ENCODE measurements around a stretch of chr2.

DNA sequence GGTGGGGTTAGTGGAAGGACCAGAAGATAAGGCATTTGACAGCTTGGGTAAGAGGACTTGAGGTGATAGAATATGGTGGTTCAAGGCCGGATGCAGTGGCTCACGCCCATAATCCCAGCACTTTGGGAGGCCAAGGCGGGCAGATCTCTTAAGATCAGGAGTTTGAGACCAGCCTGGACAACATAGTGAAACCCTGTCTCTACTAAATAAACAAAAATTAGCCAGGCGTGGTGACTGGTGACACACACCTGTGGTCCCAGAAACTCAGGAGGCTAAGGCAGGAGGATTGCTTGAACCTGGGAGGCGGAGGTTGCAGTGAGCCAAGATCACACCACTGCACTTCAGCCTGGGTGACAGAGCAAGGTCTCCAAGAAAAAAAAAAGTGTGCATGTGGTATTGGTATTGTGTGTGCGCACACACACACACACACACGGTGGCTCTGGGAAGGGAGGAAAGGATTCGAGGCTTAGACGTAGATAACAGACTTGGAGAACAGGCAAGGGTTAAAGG is 173.0 kb downstream of the DIS3L2 start:
- RRBS = no CpG with 5 or more reads among the region's 9 CpGs

GRCh38 chr2:232419377-232420534 is 13.1 kb downstream of the ALPG start:
- RRBS = 84% methylated on average over 13 of the region's 92 CpGs

DNA sequence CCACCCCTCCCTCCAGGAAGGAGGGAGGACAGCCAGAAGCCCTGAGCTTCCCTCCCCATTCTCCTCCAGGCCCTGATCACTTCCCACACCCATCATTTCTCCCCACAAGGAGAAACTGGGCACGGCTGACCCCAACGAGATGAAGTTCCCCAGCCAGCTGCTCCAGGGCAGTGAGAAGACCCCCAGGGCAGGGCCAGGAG is 12.9 kb upstream of the ECEL1 start:
- RRBS = no CpG with 5 or more reads among the region's 2 CpGs

DNA sequence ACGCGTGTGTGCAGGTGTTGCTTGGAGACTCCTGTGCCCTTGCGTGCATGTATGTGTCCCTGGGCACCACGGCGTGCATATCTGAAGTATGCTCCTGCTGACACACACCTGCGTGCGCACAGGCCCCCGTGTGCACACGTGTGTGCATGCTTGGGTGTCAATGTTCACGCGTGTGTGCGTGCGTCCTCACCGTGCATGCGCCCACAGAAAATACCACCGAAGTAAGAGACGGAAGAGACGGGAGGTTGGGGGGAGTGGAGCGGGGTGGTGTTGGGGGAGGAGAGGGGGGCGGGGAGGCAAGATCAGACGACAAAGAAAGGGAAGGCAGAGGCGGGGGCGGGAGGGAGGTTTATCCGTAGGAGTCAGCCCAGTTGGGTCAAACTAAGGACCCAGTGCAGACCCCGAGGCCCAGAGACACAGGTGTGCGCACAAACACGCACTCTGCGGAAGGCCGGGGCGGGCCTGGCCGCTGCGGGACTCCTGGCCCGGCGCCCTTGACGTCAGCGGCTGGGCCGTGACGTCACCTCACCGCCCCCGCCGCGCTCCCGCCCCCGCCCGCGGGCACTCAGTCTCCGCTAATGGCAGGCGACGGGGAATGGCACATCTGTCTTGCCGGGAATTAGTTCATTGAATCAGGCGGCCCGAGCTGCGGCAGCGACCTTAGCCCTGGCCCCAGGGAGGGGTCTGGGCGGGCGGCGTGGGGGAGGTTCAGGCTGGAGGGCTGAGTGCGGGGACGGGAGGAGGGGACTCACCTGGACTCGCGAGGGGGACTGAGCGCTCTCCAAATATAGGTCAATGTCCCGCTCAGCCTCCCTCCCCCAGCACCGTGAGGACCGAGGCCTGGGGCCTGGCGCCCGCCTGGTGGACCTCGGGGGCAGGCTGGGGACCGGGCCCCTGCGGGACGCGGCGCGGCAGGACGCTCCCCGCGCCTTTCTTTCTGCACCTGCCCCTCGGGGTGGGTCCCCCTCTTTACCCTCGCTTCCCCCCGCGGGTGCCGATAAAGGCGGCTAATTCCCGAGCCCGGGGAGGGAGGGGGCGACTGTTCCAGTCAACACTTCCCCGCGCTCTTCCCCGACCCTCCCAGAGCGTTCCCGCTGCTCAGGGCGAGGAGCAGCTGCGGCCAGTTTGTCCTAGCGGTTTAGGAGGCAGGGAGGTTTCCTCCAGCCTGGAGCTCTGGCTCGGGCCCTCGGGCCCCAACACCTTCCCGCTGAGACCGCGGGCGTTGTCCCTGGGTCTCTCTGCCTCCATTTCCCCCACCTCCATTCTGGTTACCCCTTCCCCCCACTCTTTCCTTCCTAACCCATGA is 15.5 kb upstream of the ECEL1 start:
- RRBS = no CpG with 5 or more reads among the region's 100 CpGs

DNA sequence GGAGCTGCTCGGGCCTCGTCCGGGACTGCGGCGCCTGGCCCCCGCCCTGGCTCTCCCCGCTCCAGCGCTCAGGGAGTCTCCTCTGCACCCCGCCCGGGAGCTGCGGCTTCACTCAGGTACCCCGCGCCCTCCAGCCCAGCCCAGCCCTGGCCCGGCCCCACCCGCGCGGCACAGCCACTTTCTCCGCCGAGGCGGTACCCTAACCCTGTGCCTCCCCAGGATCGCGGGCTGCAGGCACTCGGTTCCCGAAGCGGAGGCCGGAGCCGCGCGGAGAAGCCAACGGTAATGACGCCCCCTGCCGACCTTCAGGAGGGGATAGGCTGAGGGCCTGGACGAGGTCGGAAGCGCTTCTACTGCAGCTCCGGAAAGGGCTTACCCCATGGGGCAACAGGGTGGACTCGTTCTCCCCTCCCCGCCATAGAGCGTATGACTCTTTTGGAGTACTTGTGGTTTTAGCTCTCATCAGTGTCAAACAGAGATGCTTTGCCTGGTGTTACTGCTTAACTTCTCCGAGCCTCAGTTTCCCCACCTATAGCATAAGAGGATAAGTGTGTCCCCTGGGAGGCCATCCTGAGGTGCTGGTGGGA is 1.8 kb upstream of the CHRND start:
- RRBS = 10% methylated on average over 31 of the region's 40 CpGs

- RRBS = no CpG with 5 or more reads among the region's 7 CpGs
Observed at GRCh38 chr2:232548164-232548941, 2.0 kb downstream of the TIGD1 start.

DNA sequence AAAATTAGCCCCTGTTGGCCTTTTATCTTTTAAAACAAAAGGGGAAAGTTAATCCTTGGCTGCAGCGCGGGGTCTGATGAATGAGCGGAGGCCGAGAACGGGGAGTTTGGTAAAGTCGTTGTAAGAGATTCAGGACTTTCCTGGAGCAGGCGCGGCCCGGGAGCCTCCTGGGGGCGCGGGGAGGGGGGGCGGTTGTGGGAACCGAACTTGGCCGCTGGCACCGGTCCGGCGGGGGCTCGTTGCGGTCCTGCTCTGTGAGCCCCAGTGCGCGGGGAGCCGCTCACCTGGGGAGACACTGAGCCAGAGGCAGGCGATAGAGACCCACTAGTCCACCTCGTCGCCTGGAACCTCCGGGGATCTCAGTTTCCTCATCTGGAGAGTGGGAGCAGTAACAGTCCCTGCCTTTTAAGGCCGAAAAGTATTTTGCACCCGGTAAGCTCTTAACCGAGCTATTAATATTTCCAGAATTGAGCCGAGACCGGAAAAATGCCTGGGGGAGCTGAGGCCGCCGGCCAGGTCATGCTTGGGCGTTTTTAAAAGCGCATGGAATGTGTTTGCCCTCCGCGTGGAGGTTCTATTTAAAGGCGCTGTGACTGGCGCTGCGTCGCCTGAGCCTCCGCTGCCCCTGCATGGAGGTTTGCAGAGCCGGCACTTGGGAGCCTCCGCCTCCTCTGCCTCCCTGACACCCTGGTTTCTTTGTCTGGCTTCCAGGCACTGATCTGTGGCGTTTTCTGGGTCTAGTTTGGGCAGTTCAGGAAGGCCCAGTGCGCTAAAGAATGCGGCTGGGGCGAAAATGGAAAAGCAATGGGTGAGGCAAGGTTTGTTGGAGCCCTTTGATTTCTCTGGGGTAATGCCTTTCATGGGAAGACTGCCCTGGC is 1.2 kb downstream of the EFHD1 start:
- RRBS = 65% methylated on average over 11 of the region's 48 CpGs

DNA sequence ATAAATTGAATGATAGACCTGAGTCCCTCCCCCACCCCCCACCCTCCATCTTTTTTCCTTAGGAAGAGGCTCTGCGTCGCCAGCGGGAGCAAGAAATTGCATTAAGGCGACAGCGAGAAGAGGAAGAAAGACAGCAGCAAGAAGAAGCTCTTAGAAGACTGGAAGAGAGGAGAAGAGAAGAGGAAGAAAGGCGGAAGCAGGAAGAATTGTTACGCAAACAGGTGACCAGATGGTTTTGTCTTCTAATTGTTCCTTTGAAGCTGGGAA is 43.3 kb upstream of the KCNJ13 start:
- RRBS = no CpG with 5 or more reads among the region's 7 CpGs

DNA sequence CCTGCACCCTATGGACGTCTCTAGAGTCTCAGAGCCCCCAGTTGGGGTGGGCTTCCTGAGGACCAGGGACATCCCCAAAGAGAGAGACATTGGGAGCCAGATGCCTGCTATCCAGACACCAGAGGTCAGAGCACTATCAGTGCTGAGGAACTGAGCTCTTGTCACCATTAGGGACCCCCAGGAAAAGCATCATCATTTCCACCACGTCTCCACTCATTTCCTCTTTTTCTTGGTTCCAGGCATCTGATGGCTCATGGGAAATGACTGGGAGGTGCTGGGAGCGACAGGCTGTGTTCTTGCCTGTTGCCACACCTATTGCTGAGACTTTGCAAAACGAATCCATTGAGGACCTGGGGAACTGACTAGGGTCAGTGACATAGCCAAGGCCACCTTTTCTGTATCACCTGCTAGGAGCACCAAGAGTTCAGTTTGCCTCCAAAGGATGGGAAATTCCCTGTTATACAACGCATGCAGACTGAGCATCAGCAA is 9.5 kb downstream of the NEU2 start:
- RRBS = no CpG with 5 or more reads among the region's 5 CpGs

GRCh38 chr2:233061068-233061856 is 1.1 kb downstream of the INPP5D start:
- RRBS = no CpG with 5 or more reads among the region's 12 CpGs

- RRBS = 1% methylated on average over 9 of the region's 16 CpGs
Observed at GRCh38 chr2:233084320-233084938, 24.3 kb downstream of the INPP5D start.

DNA sequence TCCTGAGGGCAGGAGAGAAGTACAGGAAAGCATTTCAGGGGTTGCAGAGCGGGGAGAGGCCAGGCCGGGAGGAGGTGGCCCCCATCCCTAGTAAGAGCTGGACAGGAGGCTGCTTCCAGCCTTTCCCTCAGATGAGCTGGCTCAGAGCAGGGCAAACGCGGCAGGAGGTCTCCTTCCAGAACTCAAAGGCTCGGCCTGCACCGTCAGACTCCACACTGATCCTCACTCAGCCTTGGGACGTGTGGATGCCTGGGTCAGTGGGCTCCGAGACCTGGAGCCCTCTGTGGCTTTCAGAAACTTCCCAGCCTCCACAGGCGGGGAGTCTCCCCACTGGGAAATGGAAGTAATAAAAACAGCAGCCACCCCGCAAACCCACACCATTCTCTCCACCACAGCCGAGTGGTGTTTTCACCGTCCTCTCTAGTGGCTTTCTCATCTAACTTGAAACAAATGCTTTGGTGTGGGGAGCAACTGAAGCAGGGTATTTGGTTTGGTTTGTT is 54.3 kb downstream of the INPP5D start:
- RRBS = no CpG with 5 or more reads among the region's 12 CpGs

GRCh38 chr2:233152214-233153607 is 92.6 kb downstream of the INPP5D start:
- RRBS = no CpG with 5 or more reads among the region's 27 CpGs

- RRBS = no CpG with 5 or more reads among the region's 6 CpGs
Observed at GRCh38 chr2:233179754-233180529, 71.5 kb upstream of the ATG16L1 start.

DNA sequence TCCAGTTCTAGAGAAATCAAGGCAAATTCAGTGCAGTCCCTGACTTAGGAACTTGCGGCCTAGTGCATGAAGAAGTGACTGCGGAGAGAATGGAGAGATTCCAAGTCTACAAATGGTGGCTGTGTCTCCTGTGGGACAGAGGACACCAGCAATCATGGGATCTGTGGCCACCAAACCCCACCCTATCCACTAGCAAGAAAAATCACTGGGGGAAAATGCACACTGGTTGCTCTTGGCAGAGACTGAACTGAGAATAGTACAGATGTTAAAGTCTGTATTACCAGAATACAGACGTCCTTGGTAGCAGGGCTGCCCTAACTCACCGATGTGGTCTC is 55.1 kb upstream of the ATG16L1 start:
- RRBS = no CpG with 5 or more reads among the region's 4 CpGs

DNA sequence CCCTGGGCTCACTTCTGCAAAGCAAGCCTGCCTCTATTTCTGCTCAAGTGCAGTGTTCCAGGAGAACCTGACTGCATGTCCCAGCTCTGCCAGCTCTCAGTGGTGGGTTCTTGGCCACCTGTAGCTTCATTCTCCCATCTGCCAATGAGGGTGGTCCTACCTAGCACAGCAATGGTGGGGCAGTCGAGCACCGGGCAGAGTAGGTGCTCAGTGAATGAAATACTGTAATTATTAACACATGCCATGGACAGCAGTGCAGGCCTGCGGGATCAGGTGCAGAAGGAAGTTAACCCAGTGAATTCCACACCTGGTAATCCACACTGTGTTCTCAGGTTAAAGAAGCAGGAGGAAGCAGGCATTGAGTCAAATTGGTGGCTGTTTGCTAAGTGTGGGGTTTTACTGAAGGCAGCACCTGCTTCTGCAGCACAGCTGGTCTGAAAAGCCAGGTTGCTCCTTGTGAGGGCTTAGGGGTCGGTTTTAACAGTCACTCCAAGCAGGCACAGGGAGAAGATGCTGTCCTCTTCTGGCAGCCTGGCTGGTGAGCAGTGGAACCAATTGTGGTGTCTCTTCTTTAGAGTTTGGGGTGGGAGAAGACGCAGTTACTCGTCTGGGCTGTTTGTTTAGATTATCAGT is 54.3 kb downstream of the DGKD start:
- RRBS = no CpG with 5 or more reads among the region's 6 CpGs

- RRBS = no CpG with 5 or more reads among the region's 12 CpGs
Observed at GRCh38 chr2:233423190-233423862, 69.0 kb downstream of the DGKD start.

- RRBS = 91% methylated on average over 7 of the region's 22 CpGs
Observed at GRCh38 chr2:233428970-233429982, 75.0 kb downstream of the DGKD start.

DNA sequence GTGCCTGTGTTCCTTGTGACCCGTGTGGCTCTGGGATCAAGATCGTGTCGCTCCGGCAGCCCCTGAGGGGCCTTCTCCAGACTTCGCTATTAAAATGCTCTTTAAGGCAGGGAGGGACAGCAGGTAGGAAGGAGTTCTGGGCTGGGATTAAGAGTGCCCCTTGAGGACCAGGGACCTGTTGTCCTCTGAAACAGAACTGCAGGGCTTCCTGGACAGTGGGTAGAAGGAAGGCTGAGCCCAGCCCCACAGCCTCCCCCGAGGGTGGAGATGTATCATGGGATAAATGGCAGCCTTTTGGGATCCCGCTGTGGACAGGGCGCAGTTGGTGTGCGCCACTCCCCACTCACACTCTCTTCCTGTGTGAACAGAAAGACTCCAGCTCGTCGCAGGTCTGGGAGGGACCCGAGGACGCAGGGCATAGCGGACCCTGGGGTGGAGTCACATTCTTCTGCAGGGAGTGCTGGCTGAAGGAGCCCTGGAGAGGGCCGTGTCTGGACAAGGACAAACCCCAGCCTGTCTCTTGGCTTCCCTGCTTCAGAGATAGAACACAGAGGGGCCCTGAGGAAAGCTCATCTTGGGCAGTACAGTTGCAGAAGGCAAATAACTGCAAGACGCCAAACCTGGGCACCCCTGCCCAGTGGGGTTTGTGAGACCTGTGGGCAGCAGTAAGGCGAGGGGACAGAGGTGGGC is 102.1 kb downstream of the USP40 start:
- RRBS = 99% methylated on average over 4 of the region's 17 CpGs